Temporal lobe (tissue), 2 donors: Measurements from ENCODE around the genes MIOS and ENSG00000226690.

DNA sequence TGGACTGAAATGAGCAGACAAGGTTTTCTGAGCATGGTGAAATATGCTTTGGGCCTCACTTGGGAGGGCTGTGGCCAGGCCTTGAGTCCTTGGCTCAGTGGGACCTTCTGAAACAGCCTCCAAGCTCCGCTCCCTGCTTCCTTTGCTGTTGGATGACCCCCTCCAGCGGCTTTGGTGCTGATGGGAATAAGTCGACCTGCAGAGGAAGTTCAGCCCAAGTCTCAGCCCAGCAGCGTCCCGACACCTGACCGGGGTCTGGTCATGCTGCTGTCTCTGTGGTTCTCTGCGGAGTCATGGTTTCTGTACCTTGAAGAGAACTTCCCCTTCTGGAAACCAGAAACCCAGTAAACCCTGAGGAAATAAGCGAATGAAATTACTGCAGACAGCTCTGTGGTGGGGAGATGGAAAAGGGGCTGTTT is 18.2 kb upstream of the ZNF12 start:
- RAMPAGE, long total RNA, result no peak

DNA sequence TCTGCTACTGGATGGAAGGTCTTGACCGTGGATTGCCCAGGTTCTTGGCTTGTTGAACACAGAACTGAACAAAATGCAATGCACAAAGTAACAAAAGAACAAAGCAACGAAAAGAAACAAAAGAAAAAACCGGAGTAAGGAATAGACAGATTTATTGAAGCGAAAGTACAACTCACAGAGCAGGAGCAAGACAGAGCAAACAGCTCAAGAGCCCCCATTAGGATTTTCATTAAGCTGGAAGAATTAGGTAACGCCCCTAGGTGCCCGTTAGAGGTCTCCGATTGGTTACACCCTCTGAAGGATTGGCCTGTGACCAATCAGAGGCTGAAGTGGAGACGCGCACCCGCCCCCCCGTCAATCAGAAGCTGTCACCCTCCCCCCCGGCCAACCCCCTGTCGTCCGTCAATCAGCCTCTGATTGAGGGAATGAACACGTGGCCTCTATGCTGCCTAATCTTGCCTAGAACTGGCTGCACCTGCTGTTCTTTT is 1.0 kb upstream of the CCZ1B start:
- RAMPAGE, long total RNA, result no peak

DNA sequence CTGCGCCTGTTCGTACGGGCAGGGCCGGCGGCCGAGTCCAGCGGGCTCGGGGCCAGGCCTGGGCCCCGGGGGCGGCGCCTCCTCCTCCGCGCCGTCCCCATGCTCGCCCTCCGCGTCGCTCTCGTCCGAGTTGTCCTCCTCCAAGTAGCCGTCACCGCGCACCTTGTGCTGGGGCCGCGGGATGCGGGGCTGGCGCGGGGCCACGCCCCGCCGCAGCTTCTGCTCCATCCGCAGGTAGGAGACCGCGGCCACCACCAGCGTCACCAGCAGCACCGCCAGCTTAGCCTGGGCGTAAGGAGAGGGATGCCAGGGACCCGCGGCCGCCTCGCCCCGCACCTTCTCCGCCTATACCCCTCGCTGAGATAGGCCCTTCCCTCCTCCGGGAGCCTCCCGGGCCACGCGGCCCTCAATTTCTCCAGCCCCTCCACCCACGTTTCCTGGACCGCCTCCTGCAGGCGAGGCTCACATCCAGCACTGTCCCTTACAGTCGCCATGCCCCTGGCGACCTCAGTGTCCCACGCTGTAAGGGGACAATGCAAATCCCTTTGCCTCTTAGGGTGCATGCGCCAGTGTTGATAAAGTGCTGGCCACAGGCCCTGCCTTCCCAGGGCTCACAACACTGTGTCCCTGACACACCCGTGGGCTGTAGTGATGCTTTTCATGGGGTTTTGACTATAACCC is 29.6 kb upstream of the CCZ1B start:
- RAMPAGE, long total RNA, result no peak

DNA sequence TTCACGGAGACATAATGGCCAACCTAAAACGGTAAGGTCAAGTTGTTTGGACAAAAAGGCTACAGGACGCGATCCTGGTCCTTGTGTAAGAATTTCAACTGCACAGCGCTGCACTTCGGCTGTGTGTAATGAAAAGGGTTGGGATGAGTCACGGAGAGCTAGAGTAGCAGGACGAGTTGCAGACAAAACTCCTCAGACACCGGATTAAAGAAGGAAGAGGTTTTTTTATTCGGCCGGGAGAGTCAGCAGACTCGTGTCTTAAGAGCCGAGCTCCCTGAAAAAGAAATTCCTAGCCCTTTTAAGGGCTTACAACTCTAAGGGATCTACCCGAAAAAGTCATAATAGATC is 124.1 kb upstream of the CCZ1B start:
- RAMPAGE, long total RNA, result no peak

DNA sequence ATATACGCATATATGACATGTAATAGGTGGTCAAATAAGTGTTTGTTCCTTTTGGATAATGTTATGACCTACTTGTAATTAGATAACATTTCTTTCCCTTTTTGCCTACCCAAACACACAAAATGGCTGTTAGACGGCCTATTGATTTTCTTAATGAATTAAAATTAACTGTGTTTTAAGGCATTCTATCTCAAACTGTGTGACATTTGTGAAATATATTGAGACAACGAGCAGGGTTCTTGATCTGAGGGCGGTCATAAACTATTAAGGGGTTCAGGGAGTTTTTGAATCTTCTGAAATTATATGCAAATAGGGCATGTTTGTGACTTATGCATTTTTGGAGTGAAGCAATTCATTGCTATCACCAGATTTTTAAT is 23.6 kb upstream of the C1GALT1 start:
- RAMPAGE, long total RNA, result no peak

DNA sequence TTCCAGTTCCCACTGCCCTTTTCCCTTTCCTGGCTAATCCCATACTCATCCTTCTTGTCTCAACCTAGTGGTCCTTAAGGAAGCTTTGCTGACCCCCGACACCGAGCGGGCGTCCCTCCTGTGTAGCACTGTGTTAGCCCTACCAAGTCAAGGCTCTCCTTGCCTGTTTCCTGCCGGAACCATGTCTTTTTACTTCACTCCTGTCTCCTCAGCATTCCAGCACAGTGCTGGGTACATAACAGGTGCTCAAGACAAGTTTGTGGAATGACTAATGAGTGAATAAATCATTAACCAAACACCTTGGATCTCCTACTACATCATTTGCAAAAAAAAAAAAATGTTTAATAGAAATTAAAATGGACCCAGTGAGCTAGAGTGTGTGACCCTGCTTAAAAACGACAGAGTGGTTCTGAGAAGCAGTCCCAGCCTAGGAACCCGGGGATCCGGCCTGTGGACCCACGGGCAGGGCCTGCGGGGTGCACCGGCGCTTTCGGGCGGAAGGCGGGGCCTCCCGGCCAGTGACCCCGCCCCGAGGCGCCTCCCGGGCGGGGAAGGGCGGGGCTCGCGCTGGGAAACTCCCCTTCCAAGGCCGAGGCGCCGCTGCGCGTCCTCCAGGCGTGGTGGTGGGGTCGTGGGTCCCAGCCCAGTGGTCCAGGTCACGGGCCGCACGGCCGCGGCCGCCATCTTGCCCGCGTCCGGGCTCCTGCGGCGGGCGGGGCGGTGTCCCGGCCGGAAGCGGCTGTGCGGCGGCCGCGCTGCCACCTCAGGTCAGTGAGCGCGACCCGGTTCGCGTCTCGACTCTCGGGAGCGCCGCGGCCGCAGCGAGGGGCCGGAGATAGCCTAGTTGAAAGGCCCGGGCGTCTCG is at the start of gene MIOS:
TSS of gene MIOS (plus strand) at position 579 of the 865 bp plus-strand sequence.
- RAMPAGE, long total RNA, result no peak

GRCh38 chr7:7568982-7569418 is 2.3 kb downstream of the MIOS start:
- RAMPAGE, long total RNA, result no peak

- RAMPAGE, long total RNA, result no peak
Observed at GRCh38 chr7:7715551-7716286, 2.7 kb downstream of the RPA3 start.

- RAMPAGE, long total RNA, result no peak
Observed at GRCh38 chr7:7795272-7795723, 76.9 kb upstream of the RPA3 start.

DNA sequence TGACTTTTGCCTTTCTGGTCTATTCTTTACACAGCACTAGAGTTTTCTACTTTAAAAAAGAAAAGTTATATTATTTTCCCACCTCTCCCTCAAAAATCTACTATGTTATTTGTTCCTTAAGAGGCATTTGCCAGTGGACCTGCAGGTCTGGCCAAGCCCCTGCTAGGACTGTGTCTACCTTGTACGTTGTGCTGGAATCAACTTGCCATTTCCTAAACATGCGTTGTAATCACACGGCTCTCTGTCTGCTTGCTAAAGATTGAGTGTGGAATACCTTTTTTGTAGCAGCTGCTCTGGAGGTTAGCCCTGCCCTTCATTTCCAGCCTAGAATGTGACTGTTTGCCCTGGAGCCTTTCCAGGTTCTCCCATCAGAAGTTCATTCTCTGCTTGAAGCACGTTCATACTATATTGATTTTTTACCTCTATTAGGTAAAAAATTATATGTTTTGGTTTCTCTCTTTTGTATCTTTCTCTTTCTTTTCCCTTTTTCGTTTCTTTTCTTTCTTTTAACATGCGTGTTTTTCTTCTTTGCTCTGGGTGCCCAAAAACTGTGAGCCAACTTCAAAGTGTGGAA is 111.7 kb upstream of the RPA3 start:
- RAMPAGE, long total RNA, result no peak

GRCh38 chr7:7866088-7866978 is 102.3 kb upstream of the GLCCI1 start:
- RAMPAGE, long total RNA, result no peak

GRCh38 chr7:8115348-8115802 is 146.6 kb downstream of the ICA1 start:
- RAMPAGE, long total RNA, result no peak

DNA sequence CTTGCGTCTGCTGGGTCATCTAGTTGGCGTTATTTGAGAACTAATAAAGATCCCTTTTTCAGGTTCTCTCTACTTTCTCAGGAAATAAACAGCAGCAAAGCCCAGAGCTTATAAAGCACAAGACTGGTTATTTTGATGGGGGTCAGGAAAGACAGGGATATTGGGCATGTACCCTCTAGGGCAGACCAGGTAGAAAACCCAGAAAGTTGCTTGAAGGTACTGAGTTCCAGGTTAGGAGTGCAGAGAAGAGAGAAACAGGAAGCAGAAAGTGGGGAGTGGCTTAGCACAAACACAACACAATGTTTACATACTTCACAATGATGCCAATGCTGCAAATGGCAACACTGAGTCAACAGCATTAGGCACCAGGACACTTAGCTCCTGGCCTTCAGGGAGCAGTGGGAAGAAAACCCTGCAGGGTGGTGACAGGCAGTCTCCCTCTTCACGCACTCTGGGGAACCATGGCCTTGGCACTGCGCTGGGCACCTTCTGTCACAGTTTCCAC is 7.4 kb downstream of the ICA1 start:
- RAMPAGE, long total RNA, result no peak

- RAMPAGE, long total RNA, result no peak
Observed at GRCh38 chr7:8635738-8636072, 202.3 kb downstream of the NXPH1 start.

- RAMPAGE, long total RNA, result no peak
Observed at GRCh38 chr7:11195322-11195840, 221.7 kb downstream of the PHF14 start.

DNA sequence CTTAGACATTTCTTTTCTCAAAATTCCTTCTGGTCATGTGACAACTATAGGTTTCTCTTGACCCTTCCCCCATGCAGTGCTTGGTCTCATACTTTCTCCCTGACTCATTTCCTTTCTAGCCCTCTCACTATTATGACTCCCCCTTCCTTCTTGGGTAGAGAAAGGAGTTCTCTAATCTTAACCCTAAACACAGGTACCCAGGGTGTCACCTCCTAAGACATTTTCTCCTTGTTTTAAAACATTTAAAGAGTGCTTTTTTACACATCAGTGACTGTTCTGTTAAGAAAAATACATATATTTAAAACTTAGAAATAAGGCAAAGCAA is 179.4 kb upstream of the TMEM106B start:
- RAMPAGE, long total RNA, result no peak

- RAMPAGE, long total RNA, result no peak
Observed at GRCh38 chr7:12212109-12212405, 963 bp downstream of the TMEM106B start.

DNA sequence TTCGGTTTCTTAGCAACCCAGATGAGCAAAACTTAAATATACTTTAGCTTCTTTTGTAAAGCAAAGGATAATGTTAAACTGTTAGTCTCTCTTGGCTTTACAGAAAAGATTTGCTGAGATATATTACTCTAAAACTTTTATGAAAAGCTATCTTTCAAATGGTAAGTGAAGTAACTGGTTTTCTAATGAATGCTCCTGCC is at the start of gene ENSG00000226690:
TSS of gene ENSG00000226690 (plus strand) at position 56 of the 200 bp plus-strand sequence.
- RAMPAGE, long total RNA, result no peak

DNA sequence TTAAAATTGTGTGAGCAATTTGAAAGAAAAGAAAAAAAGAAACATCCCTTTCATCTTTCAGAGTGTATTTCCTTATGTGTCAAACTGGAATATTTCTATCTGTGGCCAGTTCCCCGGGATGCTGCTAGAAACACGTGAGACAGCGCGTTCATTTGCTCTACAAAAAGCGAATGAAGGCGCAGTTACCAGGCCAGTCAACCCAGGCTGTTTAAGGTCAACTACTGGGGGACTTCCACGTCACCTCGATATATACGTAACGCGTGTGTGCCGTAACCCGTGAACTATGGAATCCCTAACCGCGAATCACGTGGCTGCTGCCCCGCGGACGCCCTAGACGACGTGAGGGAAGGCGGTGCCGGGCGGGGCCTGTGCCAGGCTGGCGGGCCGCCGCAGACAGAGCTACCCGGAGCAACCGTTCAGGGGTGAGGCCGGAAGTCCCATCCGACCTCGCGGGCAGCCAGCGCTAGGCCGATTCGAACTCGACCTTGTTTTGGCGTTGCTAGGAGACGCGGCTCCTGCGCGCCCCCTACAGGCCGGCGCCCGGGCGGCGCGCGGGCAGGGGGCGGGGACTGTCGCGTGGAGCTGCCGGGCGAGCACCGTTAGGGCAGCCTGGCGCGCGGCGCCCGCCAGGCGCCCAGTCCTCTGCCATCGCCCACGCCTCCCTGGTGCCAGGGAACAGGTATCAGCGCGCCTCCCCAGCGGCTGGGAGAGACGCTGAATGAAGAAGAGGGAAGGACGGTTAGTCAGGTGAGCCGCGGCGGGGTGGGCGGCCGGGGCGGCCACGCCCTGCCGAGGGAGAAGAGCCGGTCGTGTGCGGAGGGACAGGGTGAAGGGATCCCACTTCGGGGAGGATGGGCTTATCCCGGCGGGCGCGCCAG is 897 bp upstream of the ARL4A start:
- RAMPAGE, long total RNA, result no peak

GRCh38 chr7:13806201-13806498 is 183.3 kb downstream of the ETV1 start:
- RAMPAGE, long total RNA, result no peak